ENCODE results near the gene SNX20.

DNA sequence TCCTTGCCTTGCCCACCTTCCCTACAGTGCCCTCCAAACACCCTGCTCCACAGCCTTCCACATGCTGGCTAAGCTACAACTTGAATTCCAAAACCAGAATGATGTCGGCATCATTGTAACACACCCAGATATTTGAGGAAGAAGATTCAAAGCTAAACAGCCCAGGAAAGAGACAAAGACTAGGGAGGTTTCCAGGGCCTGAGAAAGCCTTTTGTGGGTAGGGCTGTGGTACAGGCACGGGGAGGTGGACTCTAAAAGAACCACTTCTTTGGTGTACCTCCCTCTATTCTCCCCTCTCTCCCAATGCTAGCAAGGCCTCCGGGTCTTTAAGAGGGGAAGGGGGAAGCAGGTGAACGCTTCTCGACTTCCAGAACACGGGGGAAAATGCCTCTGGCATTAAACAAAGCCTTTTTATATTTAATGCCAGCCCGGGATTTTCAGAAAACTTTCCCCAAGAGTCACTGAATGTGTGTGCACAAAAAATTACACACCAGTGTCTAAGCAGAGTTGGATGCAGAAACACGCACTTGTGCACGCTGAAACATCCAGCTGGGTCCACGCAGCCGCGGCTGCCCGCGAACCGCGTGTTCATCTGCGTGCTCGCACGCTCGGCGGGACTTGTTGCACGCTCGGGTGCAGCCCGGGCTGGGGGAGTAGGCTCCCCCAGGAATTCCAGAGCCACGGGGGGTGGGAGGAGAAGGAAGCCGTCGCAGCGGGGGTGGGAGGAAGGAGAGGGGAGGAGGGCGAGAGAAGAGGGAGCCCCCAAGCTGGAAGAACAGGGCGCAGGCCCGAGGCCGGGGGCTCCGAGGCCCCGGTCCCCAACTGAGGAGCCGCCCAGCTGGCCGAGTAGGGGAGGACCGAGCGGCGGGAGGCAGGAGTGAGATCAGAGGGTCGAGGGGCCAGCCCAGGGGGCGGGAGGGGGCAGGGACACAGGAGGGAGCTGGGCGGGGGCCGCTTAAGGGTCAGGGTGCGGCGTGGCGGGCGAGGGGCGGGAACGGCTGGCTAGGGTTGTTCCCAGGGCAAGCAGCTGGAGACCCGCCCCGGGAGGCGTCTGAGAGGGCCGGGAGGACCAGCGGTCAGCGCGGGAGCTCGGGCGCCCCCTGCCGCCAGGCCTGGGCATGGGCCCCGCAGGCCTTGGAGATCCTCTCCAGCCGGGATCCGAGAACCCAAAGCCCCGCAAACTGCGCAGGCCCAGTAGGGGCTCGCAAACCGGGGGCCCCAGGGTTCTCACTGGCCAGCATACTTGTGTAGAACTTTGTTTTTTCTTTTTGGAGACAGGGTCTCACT, 20.3 kb upstream of the ZNF423 start:
- PRO-cap, result no peak
- RAMPAGE, long total RNA, 4 experiments, result no peak in any of the 4 experiments

- PRO-cap, result no peak
- RAMPAGE, long total RNA, 4 experiments, result no peak in any of the 4 experiments
Observed at GRCh38 chr16:50025370-50026117, 519 bp downstream of the CNEP1R1 start.

- PRO-cap, result no peak
- RAMPAGE, long total RNA, 4 experiments, result no peak in any of the 4 experiments
Observed at GRCh38 chr16:50224749-50225074, 41.6 kb upstream of the ADCY7 start.

- PRO-cap, result no peak
- RAMPAGE, long total RNA, 4 experiments, result no peak in any of the 4 experiments
Observed at GRCh38 chr16:50267424-50267982, 1.2 kb downstream of the ADCY7 start.

- PRO-cap, result no peak
- RAMPAGE, long total RNA, 4 experiments, result no peak in any of the 4 experiments
Observed at GRCh38 chr16:50306681-50307500, 40.5 kb downstream of the ADCY7 start.

- PRO-cap, result no peak
- RAMPAGE, long total RNA, 4 experiments, result no peak in any of the 4 experiments
Observed at GRCh38 chr16:50505734-50506522, 42.3 kb upstream of the NKD1 start.

GRCh38 chr16:50549888-50550650, 1.9 kb downstream of the NKD1 start:
- PRO-cap, result no peak
- RAMPAGE, long total RNA, 4 experiments, result no peak in any of the 4 experiments

DNA sequence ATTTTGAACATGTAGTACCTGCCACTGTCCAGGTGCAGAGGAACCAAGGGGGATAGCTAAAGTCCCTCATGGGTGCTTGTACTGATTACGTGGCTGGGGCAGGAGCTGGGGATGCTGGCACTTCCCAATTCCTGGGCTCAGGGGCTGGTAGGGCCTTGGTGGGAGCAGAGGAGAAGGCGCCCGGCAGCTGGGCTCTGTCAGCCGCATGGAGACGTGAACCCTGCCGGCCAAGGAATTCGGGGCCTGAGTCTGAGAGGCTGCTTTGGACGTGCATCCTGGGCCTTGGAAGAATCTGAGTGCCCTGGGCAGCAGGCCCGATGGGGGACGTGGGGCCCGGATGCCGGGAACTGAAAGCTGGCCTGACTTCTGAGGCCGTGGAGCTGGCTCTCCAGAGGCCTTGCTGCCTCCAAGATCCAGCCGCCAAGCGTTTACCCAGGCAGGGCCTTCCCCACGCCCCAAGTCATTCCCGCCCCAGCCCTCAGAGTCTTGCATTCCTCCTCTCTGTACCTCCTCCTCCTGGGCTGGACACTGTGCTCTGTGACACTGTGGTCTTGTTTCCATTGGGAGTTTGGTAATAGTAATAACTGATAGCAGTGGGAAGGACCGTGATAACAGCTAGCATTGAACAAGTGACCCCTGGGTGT, 37.1 kb downstream of the NKD1 start:
- PRO-cap, result no peak
- RAMPAGE, long total RNA, 4 experiments, result no peak in any of the 4 experiments

- PRO-cap, result no peak
- RAMPAGE, long total RNA, 4 experiments, result no peak in any of the 4 experiments
Observed at GRCh38 chr16:50681073-50681607, at the start of gene SNX20. TSS of gene SNX20 (minus strand) at chr16:50681312.

DNA sequence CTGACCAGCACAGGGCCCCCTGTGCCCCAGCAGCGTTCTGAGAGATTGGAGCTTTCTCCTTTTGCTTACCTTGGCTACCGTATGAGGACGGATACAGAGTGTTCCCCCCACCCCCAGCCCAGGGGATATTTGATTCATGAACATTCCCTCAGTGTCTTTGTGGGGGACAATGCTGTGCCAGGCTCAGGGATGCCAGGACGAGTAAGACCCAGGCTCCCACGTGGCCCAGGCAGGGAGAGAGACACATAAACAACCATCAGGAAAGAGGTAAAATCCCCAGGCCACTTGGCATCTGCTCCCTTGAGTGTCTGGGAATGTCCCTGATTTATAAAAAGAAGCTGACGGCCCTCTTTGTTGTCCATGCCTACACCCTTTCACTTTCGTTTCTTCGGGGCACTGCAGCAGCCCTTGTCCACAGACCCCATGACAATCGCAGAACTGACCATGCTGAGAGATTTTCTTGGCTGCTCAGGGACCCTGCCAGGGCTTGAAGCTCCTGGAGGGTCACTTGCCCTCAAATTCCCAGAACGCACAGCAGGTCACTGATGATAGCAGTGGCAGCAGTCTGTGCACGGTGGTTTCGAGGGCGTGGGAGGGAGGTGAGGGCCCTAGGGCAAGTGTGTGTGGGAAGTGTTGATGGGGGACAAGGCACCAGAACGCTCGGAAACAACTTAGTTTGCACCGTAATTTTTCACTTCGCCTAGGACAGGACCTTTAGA, 4.5 kb downstream of the NOD2 start:
- PRO-cap, result unidirectional peak, plus-strand start at position 377 of the sequence
- RAMPAGE, long total RNA, 4 experiments, result no peak in any of the 4 experiments

GRCh38 chr16:50699678-50700163, 6.3 kb downstream of the NOD2 start:
- PRO-cap, result no peak
- RAMPAGE, long total RNA, 4 experiments, result no peak in any of the 4 experiments

- PRO-cap, result no peak
- RAMPAGE, long total RNA, 4 experiments, result no peak in any of the 4 experiments
Observed at GRCh38 chr16:50708210-50709075, 15.0 kb downstream of the NOD2 start.

- PRO-cap, result no peak
- RAMPAGE, long total RNA, 4 experiments, result no peak in any of the 4 experiments
Observed at GRCh38 chr16:50740835-50741199, 1.1 kb upstream of the CYLD start.

DNA sequence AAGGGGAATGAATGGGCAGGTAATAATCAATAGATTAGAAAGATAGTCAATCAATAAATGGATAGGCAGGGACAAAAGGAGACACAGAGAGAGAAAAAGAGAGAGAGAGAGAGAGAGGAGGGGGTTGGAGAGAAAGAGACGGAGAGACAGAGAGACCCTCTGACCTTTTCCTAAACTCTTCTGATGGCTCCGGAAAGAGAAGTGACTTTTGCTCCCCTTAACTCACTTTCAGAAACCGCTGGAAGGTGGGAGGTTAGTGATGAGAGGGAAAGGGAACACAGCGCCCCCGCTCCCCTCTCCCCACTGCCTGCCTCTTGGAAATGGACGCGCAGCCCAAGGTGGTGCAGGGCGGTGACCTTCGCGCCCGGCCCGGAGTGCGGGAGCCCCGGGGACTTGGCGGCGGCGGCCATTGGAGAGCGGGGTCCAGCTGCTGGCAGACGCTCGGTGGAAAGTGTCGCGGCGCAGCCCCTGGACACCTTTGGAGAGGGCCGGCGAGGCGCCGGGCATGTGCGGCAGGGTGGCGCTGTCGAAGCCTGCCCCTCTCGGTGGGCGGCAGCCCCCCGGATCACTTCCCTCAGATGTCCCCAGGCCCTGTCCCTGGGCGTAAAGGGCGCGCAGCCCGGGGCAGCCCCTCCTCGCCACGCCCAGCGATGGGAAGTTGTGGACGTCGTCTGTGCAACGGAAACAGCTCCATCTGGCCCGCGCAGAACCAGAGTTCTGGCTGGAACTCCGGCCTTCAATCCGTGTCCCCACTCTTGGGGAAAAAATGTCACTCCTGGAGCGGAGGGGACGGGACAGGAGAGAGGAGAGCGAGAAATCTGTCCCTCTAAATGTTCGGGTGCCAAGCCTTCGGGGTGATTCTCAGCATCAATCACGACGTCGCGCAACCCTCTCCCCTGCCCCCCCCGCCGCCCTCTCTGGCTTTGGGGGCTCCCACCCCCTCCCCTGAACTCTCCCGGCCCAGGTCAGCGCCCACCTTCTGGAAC, 16.7 kb downstream of the SALL1 start:
- PRO-cap, result no peak
- RAMPAGE, long total RNA, 4 experiments, result no peak in any of the 4 experiments

DNA sequence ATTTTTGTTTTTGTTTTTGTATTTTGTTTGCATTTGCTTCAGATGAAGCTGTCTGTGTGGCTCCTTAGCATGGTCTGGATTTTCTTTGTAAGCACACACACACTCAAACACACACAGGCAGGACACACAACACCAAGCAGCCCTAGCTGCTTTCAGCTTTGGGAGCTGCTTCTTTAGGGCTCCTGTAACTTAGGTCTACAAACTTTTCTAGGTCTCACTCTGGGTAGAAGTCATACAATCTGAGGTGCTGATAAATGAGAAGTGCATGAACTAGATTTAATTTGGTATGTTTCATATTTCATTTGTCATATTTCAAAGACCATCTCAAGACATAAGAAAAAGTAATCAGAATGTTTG, 3.0 kb downstream of the SALL1 start:
- PRO-cap, result no peak
- RAMPAGE, long total RNA, 4 experiments, result no peak in any of the 4 experiments

DNA sequence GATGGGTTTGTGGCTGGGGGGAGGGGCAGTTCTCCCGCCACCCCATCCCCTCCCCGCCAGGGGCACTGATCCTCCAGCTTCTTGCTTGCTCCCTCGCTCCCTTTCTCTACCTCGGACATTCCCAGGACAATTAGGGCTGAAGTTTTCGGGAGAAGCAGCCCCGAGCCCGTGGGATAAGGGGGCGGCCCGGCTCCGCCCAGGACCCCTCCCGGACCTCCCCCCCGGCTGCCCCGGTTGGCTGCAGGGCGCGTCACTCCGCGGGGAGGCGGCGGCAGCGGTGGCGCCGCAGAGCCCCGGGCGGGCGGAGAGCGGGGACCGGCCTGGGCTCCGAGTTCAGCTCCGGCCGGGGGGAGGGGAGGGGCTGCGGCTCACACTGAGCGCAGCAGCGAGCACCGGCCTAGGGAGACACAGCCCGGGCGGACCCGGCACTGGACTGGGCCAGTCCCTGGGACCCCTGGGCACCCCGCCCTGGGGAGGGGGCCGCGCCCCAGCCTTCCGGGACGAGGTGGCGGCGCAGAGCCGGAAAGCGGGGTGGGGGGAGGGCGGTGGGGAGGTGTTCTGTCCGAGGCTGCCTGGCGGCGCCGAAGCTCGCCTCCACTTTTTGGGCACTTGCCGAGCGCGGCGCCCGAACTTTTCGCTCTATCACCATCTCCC, 1.2 kb upstream of the SALL1 start:
- PRO-cap, result no peak
- RAMPAGE, long total RNA, 4 experiments, result no peak in any of the 4 experiments

DNA sequence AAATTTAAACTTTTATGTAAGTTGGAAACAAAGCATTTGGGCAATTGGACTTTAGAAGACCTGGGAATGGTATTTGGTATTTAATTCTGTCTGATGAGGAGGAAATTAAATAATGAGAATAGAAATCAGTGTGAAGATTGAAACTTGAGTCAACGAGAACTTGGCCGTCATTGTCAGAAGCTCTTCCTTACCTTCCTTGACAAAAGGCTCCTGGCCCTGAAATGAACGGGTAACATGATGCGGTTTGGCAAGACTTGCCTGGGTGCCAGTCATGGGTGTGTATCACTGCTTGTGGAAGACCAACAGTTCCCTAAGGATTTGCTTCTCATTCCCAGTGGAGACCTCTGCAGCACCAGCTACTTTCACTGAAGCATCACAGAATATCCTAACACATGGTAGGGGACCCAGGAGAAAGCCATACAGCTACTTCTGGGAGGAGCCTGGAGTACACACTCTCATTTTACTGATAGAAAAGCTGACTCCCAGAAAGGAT, 257.9 kb upstream of the SALL1 start:
- PRO-cap, result no peak
- RAMPAGE, long total RNA, 4 experiments, result no peak in any of the 4 experiments

- PRO-cap, result no peak
- RAMPAGE, long total RNA, 4 experiments, result no peak in any of the 4 experiments
Observed at GRCh38 chr16:51450672-51451464, 299.8 kb upstream of the SALL1 start.

DNA sequence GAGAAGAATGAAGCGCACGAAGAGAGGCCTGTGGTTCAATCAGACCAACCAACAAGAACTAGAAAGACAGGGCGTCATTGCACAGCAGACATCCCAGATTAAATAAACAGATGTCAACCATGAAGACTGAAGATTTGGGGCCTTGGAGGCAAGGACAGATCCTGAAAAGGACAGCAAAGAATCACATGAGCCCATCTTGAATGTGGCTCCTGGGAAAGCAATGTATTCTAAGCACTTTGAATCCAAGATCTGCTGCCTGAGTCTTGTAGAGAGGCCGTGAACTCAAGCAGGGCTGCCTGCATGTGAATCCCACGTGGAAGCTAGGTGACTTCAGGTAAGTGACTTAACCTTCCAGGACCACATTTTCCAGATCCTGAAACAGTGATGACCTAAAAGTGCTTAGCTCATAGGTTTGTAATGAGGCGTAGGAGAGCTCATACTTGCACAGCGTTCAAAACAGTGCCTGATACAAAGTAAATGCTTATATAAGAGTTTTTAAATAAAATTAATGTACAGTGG, 373.0 kb upstream of the SALL1 start:
- PRO-cap, result no peak
- RAMPAGE, long total RNA, 4 experiments, result no peak in any of the 4 experiments

DNA sequence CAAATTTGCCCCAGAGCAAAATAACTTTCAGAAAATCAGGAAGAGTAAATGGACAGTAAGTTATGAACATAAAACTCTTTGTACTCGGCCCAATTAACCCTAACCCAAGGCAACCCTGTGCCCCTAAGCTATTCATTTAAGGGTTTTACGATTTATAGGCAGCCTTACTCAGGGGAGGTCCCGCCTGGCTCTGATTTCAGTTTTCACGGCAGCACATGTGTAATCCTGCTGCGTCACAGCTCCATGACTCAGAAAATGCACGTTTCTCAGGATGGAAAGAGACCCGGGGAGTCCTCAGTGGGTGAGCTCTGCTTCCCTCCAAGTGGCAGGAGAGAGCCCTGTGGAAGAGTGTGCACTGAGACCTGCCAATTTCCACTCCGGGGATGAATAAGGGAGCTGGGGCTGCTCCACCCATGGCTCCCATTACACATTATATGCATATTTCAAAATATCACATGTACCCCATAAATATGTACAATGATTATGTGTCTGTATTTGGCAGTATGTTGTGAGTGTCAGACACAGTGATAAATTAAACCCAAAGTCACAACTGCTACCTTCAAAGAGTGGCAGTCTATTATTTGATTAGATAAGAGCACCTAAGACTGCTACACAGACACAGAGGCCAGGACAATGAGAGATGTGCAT, 406.0 kb upstream of the SALL1 start:
- PRO-cap, result no peak
- RAMPAGE, long total RNA, 4 experiments, result no peak in any of the 4 experiments